BJ (cell line): Measurements from ENCODE around the genes ZBTB38 and DIPK2A.

GRCh38 chr3:141266536-141267654 is 35.3 kb downstream of the PXYLP1 start:
- CAGE, long polyA plus RNA = no peak
- RRBS = no CpG with 5 or more reads among the region's 17 CpGs

- CAGE, long polyA plus RNA = start-site peak on the plus strand at chr3:141368504-141368559, 119 and 65 reads in 2 replicates
- RRBS = 1% methylated on average over 10 of the region's 31 CpGs
Measured at GRCh38 chr3:141367948-141369157, at the start of gene ZBTB38. Gene ZBTB38, plus strand, starts transcription at chr3:141368504.

DNA sequence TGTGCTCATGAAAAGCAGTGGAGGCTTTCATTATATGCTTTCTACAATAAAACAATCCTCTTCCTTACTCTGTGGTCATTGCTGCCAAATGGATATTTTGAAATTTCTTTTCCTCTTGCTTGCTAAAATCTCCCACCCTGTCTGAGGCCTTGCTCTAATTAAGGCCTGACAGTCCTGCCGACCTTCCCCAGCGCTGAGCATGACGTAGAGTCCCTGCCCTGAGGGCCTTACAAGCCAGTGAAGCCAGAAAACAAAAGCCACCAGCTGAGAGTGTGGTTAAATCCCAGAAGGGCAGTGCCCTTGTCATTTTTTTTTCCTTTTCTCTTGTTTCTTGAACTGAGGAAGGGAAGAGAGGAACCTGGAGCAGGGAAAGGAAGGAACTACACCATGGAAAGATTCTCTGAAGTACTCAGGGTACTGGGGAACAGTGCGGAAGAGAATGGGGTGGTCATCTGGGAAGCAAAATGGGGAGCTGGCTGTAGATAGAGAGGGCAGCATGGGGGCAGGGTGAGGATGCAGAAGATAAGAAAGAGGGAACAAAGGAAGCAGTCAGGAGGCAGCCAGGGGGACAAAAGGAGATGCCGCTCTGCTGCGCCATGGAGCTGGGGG is 24.9 kb downstream of the ZBTB38 start:
- CAGE, long polyA plus RNA = no peak
- RRBS = no CpG with 5 or more reads among the region's 6 CpGs

GRCh38 chr3:141661311-141661931 is 76.7 kb upstream of the RNF7 start:
- CAGE, long polyA plus RNA = no peak
- RRBS = 89% methylated on average over 2 of the region's 9 CpGs

GRCh38 chr3:141710926-141711274 is 27.2 kb upstream of the RNF7 start:
- CAGE, long polyA plus RNA = no peak
- RRBS = no CpG with 5 or more reads among the region's 4 CpGs

- CAGE, long polyA plus RNA = no peak
- RRBS = no CpG with 5 or more reads among the region's 6 CpGs
Measured at GRCh38 chr3:141899975-141900855, 23.8 kb downstream of the ATP1B3 start.

DNA sequence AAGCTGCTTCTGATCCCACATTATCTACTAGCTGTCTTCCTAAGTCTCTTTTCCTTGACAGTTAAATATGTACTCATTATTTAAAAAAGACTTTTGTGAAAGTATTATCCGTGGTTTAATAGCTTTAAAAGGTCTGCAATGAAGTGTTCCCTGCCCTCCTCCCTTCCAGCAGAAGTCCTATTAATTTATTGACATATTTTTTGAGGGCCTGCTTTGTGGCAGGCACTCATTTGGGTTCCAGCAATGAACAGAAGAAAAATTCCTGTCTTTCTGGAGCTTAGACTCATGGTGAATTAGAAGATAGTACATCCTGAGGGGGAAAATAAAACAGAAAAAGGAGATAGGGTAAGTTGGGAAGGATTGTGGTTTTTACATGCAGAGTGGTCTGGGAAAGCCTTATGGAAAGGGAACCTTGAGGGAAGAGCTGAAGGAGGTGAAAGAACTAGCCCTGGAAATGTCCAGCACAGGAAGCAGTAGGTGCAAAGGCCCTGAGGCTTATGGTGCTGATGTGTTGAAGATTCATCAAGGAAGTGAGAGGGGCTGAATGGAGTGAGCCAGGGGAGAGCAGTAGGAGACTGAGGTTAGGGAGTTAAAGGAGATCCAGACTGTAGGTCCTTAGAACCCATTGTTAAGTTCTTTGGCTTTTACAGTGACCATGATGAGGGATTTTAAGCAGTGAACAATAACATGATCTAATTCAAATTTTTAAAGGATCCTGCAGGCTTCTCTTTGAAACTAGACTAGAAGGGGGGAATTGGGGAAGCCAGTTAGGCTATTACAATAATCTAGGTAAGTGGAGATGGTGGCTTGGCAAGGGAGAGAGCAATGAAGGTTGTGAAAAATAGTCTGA is 32.9 kb downstream of the ATP1B3 start:
- CAGE, long polyA plus RNA = no peak
- RRBS = no CpG with 5 or more reads among the region's 1 CpG

- CAGE, long polyA plus RNA = no peak
- RRBS = no CpG with 5 or more reads among the region's 1 CpG
Measured at GRCh38 chr3:141913560-141913908, 37.1 kb downstream of the ATP1B3 start.

DNA sequence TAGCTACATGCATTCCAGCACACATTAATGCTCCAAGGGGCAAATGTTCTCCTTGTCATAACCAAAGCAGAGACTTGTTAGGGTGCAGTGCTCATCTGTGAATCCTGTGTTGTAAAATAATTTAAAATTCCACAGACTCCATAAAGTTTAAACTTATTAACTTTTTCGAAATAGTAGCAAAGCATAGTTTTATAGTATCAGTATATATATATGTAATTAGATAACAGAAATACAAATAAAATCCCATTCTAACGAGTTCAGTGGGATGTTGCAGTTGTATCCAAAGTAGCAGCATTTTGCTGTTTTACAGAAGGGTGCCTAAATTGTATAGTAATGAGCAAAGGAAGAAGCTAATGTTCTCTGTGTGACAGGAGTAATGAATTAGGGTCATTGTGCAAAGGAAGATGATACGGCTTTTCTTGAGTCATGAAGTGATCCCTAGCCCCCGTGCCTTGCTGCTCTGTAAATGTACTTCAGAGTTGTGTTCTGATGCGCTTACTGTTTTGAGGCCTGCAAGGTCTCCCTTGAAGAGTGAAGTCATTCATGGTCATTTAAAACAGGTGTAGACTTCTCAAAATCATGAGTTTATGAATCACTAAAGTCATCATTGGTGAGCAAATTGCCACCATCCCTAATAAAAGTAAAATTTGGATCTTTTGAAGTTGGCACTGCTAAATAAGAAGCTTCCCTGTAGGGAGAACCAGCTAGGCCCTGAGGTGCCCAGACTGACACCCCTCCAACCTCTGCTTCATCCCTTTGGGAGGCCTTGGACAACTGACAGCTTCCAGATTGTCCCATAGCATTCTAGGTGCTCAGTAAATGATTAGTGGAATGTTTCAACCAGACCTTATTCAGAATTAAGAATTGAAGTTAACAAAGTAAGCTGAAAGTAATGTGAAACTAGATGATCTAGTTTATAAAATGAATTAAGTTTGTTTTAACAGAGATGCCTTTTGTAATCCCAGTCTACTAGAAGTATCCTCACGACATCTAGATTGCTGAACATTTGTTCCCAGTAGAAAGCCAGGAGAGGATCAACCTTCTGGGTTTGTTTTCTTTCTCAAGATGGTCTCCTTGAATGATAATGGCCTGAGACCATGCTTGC is 38.0 kb downstream of the ATP1B3 start:
- CAGE, long polyA plus RNA = no peak
- RRBS = no CpG with 5 or more reads among the region's 6 CpGs

GRCh38 chr3:141940032-141940860 is 63.8 kb downstream of the ATP1B3 start:
- CAGE, long polyA plus RNA = no peak
- RRBS = no CpG with 5 or more reads among the region's 15 CpGs

GRCh38 chr3:142215174-142215478 is 10.3 kb downstream of the GK5 start:
- CAGE, long polyA plus RNA = no peak
- RRBS = no CpG with 5 or more reads among the region's 3 CpGs

GRCh38 chr3:142270553-142270881 is 45.1 kb upstream of the GK5 start:
- CAGE, long polyA plus RNA = no peak

- CAGE, long polyA plus RNA = no peak
- RRBS = no CpG with 5 or more reads among the region's 3 CpGs
Measured at GRCh38 chr3:142602016-142602595, 5.9 kb downstream of the PLS1 start.

GRCh38 chr3:143084881-143085502 is 34.6 kb upstream of the CHST2 start:
- CAGE, long polyA plus RNA = no peak
- RRBS = no CpG with 5 or more reads among the region's 16 CpGs

GRCh38 chr3:143118778-143119510 is 627 bp upstream of the CHST2 start:
- CAGE, long polyA plus RNA = no peak
- RRBS = 1% methylated on average over 13 of the region's 41 CpGs

DNA sequence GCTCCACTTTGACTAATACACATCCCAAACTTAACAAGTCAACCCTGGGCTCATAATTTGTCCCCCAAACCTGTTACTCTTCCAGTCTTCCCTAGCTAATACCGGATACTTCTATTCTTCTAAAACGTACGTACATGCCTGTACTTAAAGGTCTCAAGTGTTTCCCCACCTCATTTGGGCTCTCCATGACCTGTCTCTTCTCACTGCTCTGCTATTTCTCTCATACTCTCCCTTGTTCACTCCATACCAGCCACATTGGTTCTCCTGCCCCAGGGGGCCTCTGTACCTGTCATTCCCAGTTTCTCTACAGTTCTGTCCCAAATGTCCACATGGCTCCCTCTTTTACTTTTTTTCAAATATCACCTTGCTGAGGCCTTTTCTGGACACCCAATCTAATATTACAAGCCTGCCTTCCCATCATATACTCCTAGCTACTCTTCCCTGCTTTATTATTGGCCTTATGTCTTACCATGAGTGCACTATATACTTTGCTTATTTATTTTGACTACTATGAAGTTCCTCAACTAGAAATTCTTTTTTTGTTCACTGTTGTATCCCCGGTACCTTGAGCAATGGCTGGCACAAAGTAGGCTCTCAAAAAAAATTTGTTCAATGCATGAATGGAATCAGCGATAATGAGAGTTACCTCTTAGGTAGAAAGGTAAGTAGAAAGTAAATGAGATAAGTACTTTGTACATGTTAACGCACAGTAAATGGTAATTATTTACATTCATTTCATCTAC is 300.7 kb downstream of the SLC9A9 start:
- CAGE, long polyA plus RNA = no peak
- RRBS = no CpG with 5 or more reads among the region's 6 CpGs

- CAGE, long polyA plus RNA = no peak
- RRBS = 1% methylated on average over 11 of the region's 70 CpGs
Measured at GRCh38 chr3:143971592-143972284, at the start of gene DIPK2A. Gene DIPK2A, plus strand, starts transcription at chr3:143971823.

DNA sequence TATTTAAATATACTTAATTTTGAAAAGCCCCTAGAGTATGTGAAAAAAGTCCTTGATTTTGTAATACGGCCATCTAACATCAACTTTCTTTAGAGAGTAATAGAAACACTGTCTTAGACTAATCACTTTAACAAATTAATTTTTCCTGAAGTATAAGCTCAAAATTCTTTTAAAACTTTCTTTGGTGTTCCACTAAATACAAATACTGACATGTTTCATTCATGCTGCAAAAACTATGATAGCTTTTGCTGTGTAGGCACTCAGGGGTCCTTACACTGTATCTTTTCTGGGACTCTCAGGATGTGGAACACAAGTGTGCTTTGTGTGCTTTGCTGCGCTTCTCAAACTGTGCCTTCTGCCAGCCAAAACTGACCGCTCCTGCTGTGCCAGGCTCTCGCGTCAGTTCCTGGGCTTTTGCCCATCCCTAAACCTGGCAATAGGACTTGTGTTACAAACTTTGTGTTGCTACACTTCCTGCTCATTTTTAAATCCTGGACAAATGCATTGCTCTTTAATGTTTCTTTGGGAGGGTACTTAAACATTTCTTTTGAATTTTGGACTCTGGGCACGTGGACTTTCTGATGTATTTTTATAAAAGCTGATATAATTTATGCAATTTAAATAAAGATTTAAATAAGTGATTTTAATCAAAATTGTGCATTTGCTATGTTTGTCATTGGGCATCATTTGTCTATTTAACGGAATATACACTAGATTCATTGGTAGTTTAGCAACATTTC is 60.3 kb downstream of the DIPK2A start:
- CAGE, long polyA plus RNA = no peak
- RRBS = no CpG with 5 or more reads among the region's 7 CpGs

- CAGE, long polyA plus RNA = no peak
- RRBS = no CpG with 5 or more reads among the region's 3 CpGs
Measured at GRCh38 chr3:144105480-144105920, 133.9 kb downstream of the DIPK2A start.

DNA sequence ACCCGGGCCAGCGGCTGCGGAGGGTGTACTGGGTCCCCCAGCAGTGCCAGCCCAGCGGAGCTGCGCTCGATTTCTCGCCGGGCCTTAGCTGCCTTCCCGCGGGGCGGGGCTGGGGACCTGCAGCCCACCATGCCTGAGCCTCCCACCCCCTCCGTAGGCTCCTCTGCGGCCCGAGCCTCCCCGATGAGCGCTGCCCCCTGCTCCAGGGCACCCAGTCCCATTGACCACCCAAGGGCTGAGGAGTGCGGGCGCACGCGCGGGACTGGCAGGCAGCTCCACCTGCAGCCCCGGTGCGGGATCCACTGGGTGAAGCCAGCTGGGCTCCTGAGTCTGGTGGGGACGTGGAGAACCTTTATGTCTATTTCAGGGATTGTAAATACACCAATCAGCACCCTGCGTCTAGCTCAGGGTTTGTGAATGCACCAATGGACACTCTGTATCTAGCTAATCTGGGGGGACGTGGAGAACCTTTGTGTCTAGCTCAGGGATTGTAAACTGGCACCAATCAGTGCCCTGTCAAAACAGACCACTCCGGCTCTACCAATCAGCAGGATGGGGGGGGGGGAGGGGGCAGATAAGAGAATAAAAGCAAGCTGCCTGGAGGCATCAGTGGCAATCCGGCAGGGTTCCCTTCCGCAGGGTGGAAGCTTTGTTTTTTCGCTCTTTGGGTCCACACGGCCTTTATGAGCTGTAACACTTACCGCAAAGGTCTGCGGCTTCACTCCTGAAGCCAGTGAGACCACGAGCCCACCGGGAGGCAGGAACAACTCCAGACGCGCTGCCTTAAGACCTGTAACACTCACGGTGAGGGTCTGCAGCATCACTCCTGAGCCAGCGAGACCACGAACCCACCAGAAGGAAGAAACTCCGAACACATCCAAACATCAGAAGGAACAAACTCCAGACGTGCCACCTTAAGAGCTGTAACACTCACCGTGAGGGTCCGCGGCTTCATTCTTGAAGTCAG is 827.2 kb downstream of the PLOD2 start:
- CAGE, long polyA plus RNA = no peak
- RRBS = 87% methylated on average over 1 of the region's 45 CpGs